T-cell (primary cell): Measurements from ENCODE around the genes OR2AG1, OVCH2 and OR10A3.

GRCh38 chr11:6646123-6646565, 9.5 kb downstream of the DCHS1 start:
- PRO-cap, 7 experiments, result no peak in any of the 7 experiments

GRCh38 chr11:6782841-6783101, at the start of gene OR2AG1:
Gene OR2AG1 (plus strand): TSS chr11:6783020.
- PRO-cap, 7 experiments, result no peak in any of the 7 experiments

GRCh38 chr11:7515420-7516074, 1.7 kb downstream of the PPFIBP2 start:
- PRO-cap, 7 experiments, result no peak in any of the 7 experiments

DNA sequence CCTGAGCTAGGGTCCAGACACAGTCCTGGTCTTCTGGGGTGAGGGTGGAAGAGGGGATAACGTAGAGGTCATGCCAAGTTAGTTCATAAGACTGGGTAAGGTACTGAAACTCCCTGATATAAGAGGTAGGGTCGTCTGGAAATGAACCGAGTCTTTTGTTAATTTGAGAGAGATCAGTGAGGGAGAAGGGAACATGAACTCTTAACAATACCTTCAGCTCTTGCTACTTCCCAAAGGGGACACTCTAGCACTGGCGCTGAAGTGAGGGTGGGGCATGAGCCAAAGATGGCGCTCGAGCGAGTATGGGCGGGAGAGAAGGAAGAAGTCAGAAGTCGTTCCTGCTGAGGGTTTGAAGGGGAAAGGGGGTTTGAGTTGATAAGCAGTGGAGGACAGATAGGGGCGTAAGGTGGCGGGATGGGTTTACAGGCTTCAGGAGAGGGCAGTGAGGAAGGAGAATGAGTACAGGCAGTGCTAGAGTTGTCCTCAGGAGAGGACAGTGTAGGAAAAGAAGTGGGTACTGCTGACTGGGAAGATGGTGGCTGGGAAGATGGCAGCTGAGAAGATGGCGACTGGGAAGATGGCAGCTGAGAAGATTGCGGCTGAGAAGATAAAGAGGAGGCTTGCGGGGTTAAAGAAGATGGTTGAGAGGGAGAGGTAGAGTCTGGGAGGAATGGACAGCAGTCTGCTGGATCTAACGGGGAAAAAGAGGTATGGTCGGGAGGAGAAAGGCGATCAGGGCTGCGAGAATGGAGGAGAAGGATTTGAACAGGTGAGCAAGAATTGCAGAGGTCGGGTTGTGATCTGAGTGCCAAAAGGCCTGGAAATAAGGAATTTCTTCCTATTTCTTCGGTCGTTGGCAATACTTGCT, 5.0 kb downstream of the PPFIBP2 start:
- PRO-cap, 7 experiments, result no peak in any of the 7 experiments

- PRO-cap, 7 experiments, result no peak in any of the 7 experiments
These were observed 59.9 kb downstream of the PPFIBP2 start for GRCh38 chr11:7573348-7574387.

- PRO-cap, 7 experiments, result no peak in any of the 7 experiments
These were observed 30.1 kb downstream of the CYB5R2 start for GRCh38 chr11:7643091-7643735.

- PRO-cap, 7 experiments, result no peak in any of the 7 experiments
These were observed 3.9 kb upstream of the CYB5R2 start for GRCh38 chr11:7677171-7677528.

- PRO-cap, 7 experiments, result no peak in any of the 7 experiments
These were observed at the start of gene OVCH2 for GRCh38 chr11:7706243-7706882. Gene OVCH2 (minus strand): TSS chr11:7706477.

DNA sequence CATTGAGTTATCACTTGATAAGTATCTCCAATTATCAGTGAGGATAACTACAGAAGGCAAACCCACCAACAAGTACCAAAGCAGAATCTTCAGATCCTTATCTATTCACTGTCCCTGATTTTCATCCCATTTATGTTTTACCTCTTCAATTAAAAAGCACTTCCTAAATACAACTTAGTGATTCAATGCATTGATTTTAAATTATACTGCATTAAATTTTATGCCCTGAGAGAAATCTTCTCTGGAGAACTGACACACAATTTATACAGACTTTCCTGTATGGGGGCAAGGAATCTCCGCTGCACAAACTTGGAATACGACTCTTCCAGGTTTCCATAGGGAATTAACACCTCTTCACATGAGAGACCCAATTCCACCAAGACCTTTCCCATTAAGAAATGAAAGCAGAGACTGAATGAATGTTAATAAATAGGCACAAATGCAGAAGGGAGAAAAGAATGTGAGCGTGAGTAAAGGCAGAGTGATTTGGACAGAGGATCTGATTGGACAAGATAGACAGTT, at the start of gene OR10A3:
OR10A3 (minus strand) TSS at position 117 of the 522 bp plus-strand sequence.
- PRO-cap, 7 experiments, result no peak in any of the 7 experiments

- PRO-cap, 7 experiments, result no peak in any of the 7 experiments
These were observed 45.7 kb upstream of the TUB start for GRCh38 chr11:8035037-8035940.

- PRO-cap, 7 experiments, result no peak in any of the 7 experiments
These were observed 14.0 kb upstream of the TUB start for GRCh38 chr11:8066849-8067489.

- PRO-cap, 7 experiments, result no peak in any of the 7 experiments
These were observed 12.2 kb upstream of the TUB start for GRCh38 chr11:8068581-8069355.

GRCh38 chr11:8092657-8093082, 11.7 kb downstream of the TUB start:
- PRO-cap, 7 experiments, result no peak in any of the 7 experiments

DNA sequence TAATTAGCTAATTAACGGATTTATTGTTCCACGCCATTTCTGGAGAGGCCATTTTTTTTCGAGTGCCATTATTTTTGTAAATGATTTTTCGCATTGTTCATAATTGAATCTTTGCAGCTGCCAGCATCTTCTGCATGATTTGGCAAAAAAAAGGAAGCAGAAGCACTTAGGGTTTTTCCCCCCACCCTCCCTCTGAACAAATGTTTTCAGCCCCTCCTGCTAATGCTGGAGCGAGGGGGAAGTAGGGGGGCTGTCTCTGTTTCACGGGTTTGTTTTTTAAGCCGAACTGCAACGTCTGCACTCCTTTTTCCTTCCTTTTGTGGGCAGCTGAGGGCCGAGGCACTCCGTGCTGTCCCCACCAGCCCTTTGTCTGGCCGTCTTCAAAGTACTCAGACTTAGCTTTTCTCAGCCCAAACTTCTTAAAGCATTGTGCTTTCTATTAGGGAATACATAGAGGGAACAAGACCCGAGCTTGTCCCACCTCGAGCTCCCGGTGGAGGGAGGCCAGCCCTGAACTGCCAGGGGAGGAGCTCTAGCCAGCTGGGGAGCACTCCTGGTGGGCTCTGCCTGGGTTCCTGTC, 37.9 kb upstream of the RIC3 start:
- PRO-cap, 7 experiments, result no peak in any of the 7 experiments

- PRO-cap, 7 experiments, result no peak in any of the 7 experiments
These were observed 29.7 kb downstream of the LMO1 start for GRCh38 chr11:8233973-8234365.

- PRO-cap, 7 experiments, result no peak in any of the 7 experiments
These were observed 19.0 kb upstream of the LMO1 start for GRCh38 chr11:8282520-8283145.

DNA sequence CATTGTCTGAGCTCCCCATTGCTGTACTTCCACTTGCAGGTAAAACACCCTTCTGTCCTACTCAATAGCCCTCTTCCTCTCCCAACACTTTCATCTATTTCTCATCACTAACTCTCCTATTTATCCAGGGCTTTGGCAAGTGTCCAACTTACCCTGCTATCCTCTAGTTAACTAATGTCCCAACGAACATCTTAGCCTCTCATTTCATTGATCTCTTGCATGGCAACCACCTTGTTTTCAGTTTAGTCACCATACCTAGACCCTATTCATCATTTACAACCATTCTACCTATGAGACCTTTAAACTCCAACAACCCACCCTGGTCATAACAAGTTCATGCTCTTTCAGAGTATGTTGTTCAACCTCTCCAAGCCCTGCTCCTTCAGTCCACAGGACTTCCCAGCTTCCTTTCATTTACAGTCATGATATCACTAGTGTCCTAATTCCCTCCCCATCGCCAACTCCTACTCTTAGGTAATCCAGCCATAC, 38.7 kb downstream of the TRIM66 start:
- PRO-cap, 7 experiments, result no peak in any of the 7 experiments

DNA sequence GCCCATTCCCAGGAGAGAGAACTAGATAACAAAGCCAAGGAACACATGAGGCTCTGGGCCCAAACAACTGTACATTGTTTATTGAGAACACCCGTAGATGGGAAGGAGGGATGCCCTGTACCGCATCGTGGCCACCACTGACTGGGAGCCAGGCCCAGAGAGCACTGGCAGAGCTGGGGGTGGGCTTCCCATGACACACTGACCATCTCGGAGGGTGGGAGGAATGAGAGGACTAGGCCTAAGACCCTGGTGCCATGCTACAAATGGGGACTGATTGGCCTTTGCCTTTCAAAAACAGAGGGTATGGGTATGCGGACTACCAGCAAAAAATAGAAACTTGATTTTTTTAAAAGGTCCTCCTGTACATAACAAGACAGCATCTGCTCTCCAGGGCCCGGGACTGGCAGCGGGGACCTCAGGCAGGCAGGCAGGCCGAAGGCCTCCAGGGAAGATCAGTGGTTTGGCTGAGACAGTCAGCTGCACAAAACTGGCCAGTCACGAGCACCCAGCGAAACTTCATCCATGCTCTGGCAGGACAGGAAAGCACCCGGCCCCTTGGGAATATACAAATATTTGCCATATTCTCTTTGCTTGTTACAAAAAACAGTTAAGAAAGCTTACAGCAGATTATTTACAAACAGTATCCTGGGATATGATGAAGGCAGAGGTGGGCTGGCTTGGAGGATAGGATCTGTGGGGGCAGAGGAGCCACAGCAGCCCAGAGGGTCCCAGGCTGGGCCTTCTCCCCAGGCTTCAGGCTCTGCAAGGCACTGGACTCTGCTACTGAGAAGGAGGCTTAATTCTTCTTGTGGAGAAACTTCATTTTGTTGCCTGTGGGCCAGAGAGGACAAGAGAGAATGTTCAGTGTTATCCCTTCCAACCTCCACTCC, 11.0 kb downstream of the RPL27A start:
- PRO-cap, 7 experiments, result no peak in any of the 7 experiments

DNA sequence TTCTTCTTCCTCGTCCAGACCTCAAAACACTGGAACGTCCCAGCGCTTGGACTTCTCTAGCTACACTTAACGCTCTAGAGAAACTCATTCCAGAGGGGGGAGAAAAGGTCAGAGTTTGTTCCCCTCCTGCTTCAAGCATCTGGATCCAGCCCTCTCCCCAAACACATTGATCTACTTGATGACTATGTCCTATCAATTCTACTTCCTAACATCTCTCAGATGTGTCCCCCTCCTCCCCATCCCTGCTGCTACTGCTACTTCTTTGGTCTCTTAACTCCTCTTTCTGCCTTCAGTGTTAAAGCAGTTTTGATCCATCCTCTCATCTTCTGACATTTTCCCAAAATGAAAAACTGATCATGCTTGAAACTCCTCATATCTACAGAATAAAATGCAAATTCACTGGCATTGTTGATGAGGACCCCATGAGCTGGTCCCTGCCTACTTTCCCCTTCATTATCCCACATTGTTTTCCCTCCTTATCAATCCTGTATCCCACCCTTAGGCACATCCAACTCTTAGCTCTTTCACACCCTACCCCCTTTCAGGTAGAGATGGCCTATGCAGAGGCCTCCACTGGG, 55.9 kb downstream of the RPL27A start:
- PRO-cap, 7 experiments, result no peak in any of the 7 experiments

DNA sequence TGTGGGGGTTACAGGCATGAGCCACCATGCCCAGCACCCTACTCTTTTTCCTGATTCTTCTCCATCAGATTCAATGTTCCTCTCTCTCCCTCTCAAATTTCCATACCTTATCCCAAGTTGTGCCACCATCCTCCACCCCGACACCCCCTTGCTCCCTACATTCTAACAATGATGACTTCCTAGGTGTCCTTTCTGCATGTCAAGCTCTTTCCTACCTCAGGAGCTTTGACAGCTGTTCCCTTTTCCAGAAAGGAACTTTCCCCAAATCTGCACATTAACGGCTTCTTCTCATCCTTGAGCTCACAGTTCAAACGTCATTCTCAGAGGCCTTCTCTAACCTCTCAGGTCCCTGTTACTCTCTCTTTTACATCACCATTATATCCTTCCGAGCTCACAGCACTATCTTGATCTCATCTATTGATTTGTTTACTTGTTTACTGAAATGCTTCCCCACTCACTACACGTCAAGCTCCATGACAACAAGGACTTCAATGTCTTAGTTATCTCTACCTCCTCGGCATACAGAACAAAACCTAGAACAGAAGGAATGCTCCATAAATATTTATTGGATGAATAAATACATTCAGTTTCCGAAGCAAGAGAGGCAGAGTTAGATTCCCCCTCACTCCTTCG, 12.6 kb downstream of the DENND2B start:
- PRO-cap, 7 experiments, result no peak in any of the 7 experiments